Measurements from ENCODE around the gene MUS81.

DNA sequence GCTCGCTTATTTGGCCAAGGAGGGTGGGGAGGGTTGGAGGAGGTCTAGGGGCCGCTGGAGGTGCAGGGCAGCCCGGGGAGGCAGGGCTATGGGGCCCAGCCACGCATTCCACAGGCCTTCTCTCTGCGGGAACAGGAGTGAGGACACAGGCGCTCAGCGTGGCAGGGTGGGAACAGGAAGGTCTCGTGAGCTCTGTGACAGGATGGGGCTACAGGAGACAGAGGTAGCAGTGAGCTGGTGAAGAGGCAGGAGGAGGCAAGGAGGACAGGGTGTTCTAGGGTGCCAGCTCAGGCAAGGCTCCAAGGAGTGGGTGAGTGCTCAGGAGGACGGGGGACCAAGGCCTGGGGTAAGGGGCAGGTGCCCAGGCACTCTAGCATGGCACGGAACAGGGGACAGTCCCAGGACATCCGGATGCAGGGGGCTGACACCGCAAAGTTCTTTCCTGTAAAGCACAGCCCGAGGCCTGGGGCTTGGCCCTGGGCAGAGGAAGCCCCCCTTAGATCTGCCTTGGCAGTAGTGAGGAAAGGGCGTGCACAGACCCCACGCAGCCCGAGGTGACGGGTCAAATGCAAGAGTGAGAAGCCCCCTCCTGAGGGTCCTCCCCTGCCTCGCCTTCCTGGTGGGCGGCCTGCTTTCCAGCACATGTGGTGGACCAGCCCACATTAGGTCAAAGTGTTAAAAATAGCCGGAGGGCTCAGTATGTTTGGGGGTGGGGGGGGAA lies 31.4 kb downstream of the FRMD8 start:
- RRBS: no CpG with 5 or more reads among the region's 20 CpGs

GRCh38 chr11:65420933-65421919 lies 34.8 kb downstream of the FRMD8 start:
- RRBS: no CpG with 5 or more reads among the region's 19 CpGs

GRCh38 chr11:65423522-65423667 lies 37.0 kb downstream of the FRMD8 start:
- RRBS: 0% methylated on average over 1 of the region's 8 CpGs

- RRBS: no CpG with 5 or more reads among the region's 3 CpGs
These were observed 44.4 kb downstream of the FRMD8 start for GRCh38 chr11:65430929-65431194.

DNA sequence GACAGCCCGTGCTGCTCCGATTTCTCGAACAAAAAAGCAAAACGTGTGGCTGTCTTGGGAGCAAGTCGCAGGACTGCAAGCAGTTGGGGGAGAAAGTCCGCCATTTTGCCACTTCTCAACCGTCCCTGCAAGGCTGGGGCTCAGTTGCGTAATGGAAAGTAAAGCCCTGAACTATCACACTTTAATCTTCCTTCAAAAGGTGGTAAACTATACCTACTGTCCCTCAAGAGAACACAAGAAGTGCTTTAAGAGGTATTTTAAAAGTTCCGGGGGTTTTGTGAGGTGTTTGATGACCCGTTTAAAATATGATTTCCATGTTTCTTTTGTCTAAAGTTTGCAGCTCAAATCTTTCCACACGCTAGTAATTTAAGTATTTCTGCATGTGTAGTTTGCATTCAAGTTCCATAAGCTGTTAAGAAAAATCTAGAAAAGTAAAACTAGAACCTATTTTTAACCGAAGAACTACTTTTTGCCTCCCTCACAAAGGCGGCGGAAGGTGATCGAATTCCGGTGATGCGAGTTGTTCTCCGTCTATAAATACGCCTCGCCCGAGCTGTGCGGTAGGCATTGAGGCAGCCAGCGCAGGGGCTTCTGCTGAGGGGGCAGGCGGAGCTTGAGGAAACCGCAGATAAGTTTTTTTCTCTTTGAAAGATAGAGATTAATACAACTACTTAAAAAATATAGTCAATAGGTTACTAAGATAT lies 26.2 kb upstream of the SCYL1 start:
- RRBS: no CpG with 5 or more reads among the region's 25 CpGs

DNA sequence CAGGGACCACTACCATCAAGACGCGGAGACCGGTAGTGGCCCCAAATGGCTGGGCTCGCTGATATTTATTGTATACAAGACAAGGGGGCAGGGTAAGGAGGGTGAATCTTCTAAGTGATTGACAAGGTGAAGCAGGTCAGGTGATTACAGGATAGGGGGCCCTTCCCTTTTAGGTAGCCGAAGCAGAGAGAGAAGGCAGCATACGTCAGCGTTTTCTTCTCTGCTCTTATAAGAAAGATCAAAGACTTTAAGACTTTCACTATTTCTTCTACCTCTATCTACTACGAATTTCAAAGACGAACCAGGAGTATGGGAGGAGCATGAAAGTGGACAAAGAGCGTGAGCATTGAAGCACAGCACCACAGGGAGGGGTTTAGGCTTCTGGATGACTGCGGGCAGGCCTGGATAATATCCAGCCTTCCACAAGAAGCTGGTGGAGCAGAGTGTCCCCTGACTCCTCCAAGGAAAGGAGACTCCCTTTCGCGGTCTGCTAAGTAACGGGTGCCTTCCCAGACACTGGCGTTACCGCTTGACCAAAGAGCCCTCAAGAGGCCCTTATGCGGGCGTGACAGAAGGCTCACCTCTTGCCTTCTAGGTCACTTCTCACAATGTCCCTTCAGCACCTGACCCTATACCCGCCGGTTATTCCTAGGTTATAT lies 2.8 kb upstream of the SCYL1 start:
- RRBS: no CpG with 5 or more reads among the region's 20 CpGs

DNA sequence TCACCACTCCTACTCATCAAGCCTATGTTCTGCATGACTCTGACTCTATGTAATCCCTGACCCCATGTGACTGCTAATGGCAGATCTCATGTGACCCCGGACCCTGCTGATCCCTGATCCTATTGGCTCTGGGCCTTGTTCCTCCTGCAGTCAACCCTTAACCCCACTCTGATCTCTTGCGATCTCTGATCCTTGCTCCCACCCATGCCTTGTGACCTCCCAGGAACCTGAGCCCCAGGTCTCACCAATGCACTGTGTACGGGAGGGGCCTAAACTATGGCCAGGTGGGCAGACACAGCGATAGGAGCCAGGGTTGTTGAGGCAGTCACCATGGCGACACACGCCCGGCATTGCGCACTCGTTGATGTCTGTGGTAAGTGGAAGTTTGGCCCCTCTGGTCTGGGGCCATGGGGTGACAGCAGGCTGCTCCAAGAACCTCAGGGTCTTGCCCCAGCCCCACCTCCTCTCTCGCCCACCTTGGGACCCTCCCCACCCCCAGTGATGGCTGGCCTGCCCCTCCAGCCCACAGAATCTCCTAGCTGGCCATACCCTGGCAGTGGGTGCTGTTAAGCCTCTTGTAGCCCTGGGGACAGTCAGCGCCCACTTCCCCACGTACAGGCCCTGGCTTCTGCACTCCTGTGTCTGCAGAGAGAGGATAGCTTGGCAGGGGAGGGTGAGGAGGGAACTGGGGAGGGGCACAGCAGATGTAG lies 5.4 kb downstream of the LTBP3 start:
- RRBS: no CpG with 5 or more reads among the region's 12 CpGs

- RRBS: no CpG with 5 or more reads among the region's 8 CpGs
These were observed 6.9 kb downstream of the KCNK7 start for GRCh38 chr11:65588685-65589154.

GRCh38 chr11:65594838-65595474 lies 644 bp downstream of the KCNK7 start:
- RRBS: no CpG with 5 or more reads among the region's 8 CpGs

GRCh38 chr11:65643680-65644271 lies 5.9 kb downstream of the SIPA1 start:
- RRBS: no CpG with 5 or more reads among the region's 12 CpGs

GRCh38 chr11:65662175-65662672 lies 492 bp downstream of the RELA start:
- RRBS: no CpG with 5 or more reads among the region's 8 CpGs

GRCh38 chr11:65774087-65774587 lies 6.6 kb downstream of the AP5B1 start:
- RRBS: no CpG with 5 or more reads among the region's 10 CpGs

DNA sequence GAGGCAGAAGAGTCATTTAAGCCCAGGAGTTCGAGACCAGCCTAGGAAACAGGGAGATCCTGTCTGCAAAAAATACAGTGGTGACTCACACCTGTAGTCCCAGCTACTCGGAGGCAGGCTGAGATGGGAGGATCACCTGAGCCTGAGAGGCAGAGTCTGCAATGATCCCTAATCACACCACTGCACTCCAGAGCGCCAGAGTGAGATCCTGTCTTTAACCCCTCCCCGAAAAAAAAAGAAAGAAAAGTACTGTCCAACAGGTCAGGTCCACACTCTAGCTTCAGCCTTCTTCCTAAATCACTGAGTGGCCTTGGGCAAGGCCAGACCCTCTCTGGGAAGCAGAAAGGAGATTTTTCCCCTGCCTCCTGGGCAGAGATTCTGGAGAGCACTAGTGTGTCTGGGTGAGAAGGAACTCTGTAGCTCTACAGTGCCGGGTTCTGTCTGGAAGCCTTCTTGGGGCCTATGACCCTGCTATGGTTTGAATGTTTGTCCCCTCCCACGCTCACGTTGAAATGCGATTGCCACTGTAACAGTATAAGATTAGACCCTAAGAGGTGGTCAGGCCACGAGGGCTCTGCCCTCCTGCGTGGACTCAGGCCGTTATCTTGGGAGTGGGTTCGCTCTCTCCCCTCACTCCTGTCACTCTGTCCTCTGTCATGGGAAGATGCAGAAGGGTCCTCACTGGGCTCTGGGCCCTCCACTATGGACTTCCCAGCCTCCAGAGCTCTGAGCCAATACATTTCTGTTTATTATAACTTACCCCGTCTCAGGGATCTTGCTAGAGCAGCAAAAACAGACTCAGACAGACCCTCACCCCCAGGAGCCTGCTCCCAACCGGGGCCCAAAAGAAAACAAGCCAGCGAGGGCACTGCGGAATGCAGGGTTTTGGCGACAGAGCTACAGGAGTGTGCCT lies 3.6 kb downstream of the AP5B1 start:
- RRBS: 68% methylated on average over 2 of the region's 17 CpGs

DNA sequence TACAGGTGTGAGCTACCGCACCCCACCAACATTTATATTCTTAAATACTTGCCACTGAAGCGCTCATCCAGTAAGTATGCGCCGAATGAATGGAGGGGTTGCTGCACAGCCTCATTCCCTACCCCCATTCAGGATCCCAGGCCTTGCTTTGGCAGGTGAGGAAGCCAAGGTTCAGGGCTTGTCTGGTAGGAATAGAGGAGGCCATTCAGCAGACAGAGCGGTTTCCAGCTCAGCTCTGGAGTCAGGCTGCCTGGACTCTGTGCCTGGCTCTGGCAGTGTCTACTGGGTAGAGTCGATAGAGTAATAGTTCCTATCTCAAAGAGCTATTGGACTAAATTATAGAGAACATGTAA lies 6.8 kb upstream of the SNX32 start:
- RRBS: no CpG with 5 or more reads among the region's 6 CpGs

GRCh38 chr11:65856574-65857546 lies 1.1 kb downstream of the CFL1 start:
- RRBS: 3% methylated on average over 6 of the region's 62 CpGs

DNA sequence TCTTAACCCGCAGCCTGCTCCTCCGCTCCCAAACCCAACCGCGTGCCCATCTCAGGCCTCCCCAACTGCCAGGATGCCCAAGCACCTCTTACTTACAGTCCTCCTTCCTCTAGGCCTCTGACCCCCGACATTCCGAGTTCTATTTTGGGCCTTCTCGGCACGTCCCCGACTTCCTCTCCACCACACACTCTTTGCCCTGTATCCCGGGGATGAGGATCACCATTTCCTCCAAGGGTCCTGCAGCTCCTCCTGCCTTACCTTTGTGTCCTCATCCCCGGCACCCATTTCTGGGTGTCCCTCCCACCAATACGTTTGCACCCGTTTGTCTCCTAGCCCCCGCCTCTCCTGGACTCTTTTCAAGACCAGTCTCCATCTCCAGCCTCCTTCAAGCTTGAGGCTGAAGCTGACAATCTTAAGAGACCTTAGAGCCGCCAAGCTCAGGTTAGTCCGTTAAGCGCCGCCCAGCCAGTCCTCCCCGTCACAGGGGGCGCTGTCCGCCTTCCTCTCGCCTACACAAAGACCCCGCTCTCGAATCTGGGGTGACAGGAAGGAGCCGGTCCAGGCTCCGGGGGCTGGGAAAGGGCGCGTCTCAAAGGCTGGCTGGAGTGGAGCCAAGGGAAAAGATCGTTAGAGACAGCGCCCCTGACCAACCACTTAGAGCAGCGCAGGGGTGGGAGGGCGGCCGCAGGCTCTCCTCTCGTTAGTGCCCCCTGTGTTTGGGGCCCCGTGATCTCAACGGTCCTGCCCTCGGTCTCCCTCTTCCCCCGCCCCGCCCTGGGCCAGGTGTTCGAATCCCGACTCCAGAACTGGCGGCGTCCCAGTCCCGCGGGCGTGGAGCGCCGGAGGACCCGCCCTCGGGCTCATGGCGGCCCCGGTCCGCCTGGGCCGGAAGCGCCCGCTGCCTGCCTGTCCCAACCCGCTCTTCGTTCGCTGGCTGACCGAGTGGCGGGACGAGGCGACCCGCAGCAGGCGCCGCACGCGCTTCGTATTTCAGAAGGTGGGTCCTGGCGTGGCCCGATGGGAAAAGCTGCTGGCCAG lies at the start of gene MUS81:
Gene MUS81 (plus strand): TSS at position 542 of the 1,038 bp plus-strand sequence.
- RRBS: 1% methylated on average over 2 of the region's 71 CpGs

GRCh38 chr11:65961839-65962365 lies 368 bp downstream of the SART1 start:
- RRBS: 1% methylated on average over 35 of the region's 56 CpGs

DNA sequence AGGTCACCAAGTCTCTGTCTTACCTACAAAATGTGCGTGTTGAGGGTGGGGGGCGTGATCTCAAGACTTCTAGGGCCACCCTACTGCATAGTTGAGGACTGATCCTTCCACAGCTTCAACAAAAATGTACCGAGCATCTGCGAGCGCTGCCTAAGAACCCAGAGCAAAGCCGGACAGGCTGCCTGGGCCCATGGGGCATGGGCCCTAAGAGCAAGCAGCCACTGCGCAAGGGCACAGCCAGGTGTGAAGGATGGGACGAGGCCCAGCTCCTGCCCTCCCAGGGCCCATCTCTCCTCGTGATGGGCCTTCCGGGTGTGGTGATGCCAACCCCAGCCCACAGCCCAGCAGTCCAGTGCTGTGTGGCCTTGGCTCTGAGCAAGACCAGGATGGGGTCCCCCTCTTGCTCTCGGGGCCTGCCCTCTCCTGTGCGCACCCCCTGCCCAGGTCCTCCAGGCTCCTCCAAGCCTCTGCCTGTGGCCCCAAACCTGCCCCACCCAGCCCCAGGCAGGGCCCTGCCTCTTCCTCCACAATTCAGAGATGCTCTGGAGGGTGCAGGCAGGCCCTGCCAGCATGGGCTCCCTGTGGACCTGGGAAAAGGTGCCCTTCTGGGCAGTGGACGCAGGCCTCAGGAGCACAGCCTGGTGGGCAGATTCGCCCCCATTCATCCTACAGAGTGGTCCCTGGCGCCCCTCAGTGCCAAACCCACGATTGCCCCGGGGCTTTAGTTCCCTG lies 20.0 kb downstream of the EIF1AD start:
- RRBS: no CpG with 5 or more reads among the region's 17 CpGs

DNA sequence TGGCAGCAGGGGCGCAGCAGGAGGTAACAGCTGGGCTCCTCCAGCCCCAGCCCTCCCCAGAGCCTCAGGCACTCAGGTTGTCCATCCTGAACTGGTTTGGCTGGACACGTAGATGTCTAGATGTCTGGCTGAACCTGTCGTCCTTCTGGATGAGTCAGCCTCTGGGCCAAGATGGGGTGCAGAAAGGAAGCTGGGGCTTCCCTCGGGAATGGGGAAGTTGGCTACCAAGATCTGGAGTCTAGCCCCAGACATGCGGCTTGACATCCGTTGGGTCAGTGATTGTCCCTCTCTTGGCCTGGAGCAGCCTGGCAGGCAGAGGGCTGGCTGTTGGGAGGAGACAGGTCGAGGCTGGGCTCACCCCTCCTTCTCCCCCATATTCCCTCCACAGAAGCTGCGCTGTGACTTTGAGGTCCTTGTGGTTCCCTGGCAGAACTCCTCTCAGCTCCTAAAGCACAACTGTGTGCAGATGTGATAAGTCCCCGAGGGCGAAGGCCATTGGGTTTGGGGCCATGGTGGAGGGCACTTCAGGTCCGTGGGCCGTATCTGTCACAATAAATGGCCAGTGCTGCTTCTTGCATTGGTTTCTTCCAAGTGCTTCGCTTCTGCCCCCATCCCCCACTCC lies 1.2 kb downstream of the CST6 start:
- RRBS: no CpG with 5 or more reads among the region's 13 CpGs

- RRBS: no CpG with 5 or more reads among the region's 3 CpGs
These were observed 6.7 kb upstream of the PACS1 start for GRCh38 chr11:66063220-66063946.